BE2C (cell line): Measurements from ENCODE around the genes VGF and NAT16.

DNA sequence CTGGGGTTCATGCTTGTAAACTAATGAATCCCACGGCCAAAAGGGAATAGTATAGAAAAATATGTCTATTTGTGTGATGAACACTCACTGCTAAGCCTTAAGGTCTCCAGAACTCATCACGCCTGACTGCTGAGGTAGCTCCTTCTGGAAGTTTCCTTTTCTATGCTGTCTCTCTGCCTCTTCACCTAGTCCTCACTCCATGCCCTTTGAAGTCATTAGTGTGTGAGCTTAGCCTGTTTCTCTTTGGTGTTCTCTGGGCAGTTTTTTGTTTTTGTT, 1.3 kb downstream of the MUC3A start:
- RRBS, result no CpG with 5 or more reads among the region's 2 CpGs

- RRBS, result no CpG with 5 or more reads among the region's 5 CpGs
Measured at GRCh38 chr7:101094401-101094663, 9.1 kb downstream of the TRIM56 start.

DNA sequence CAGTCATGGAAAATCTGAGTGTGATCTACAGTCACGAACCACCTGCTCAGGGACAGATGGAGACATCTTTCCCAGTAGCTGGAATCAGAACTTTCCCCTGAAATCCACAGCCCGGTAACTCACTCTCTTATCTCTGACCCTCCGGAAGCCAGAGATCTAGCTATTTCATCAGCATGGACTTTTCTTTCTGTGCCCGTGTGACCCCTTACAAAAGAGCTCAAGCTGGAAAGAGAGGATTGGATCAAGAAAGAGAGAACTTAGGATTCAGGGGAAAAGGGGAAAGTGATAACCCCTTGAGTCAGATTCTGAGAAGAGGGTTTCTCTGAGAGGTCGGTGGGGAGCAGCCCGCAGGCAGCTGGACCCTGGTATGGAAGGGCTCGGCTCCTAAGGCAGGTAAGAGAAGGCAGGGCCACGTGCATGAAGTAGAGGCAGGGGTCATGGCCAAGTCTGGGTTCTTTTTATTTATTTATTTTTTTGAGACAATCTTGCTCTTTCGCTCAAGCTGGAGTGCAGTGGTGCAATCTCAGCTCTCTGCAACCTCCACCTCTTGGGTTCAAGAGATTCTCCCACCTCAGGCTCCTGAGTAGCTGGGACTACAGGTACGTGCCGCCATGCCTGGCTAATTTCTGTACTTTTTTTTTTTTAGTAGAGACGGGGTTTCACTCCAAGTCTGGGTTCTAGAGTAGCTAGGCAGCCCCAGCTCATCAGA, 4.3 kb upstream of the SERPINE1 start:
- RRBS, result no CpG with 5 or more reads among the region's 12 CpGs

GRCh38 chr7:101161896-101162461, 3.4 kb downstream of the VGF start:
- RRBS, result no CpG with 5 or more reads among the region's 15 CpGs

DNA sequence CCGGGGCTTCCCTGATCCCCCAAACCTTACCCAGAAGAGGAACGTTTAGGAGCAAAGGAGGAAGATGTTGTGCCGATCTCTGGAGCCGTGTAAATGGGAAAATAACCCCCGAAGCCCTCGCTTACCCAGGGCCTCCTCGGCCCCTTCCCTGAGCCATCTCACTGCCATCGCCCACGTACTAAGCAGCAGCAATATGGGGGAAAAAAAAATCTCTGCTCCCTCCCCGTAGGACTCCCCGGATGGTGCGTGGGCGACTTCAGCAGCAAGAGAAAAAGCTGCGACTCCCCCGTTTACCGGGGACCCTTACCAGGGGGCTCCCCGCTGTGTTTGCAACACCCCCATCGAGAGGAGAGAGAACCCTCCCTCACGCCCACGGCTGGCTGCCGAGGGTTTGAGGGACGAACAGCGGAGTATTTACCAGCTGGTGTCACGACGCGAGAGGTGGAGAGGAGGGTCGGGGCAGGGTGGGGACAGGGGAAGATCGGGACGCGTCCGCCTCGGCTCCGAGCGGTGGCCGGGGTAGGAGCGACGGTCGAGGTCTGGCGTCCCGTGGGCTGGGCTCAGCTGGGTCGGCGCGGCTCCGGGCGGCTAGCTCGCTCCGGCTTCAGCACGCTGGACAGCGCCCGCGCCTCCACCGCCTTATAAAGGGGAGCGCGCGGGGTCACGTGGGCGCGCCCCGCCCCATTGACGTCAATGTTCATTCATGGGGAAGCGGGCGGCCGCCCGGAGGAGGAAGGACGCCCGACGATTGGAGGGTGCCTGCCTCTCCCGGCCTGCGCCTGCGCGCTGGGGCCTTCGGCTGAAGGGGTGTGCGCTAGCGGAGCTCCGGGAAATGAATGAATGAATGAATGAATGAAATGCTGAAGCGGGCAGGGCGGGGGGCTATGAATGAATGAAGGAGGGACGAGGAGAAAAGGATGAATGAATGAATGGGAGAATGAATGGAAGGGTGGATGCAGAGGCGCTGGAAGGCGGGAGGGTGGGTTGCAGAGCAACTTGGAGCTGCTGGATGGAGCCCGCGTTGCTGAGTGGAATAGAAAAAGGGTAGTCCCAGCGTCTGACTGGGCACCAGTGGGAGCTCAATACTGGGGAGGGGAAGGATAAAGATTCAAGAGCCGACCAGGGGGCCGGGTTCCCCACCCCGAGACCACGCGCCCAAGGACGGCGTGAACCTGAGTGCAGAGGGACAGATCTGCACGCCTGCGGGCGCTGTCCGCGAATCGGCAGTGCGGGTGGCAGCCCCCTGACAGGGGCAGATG, at the start of gene VGF:
Gene VGF, minus strand, starts transcription at position 614 of the 1,259 bp plus-strand sequence.
- RRBS, result 1% methylated on average over 29 of the region's 97 CpGs

DNA sequence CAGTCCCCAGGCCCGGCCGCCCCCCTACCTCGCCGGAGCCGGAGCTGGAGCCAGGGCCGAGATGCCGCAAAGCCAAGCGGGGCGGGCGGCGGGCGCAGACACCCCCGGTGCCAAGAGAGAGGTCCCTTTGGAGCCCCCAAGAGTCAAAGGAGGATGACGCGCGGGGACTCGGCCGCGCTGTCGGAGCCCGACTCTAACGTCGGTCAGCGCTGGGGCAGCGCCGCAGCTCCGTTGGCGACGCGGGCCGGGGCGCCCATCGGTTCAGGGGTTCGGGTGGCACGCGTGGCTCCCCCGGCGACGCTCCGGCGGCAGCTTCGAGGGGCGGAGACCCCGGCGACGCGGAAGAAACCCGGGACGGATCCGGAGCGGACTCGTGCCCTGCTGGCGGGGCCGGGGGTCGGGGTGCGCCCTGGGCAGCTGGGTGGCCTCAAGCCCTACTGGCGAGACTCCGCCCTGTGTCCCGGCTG, at the start of gene NAT16:
Gene NAT16, minus strand, starts transcription at position 280 of the 467 bp plus-strand sequence.
- RRBS, result 9% methylated on average over 22 of the region's 59 CpGs

- RRBS, result no CpG with 5 or more reads among the region's 16 CpGs
Measured at GRCh38 chr7:101234672-101235507, 2.7 kb downstream of the CLDN15 start.

GRCh38 chr7:101238683-101239069, 1.1 kb upstream of the CLDN15 start:
- RRBS, result 3% methylated on average over 3 of the region's 13 CpGs

- RRBS, result no CpG with 5 or more reads among the region's 1 CpG
Measured at GRCh38 chr7:101739732-101740031, 77.7 kb upstream of the CUX1 start.

DNA sequence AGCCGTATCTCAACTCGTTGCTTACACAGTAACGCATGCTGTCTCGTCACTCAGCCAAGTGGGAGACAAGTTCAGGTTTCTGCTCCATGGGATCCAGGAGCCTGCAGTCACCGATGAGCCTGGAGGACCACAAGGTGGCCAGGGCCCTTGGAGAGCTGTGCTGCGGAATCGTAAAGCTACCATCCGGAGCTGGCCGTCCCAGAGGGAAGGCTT, 7.8 kb downstream of the CUX1 start:
- RRBS, result no CpG with 5 or more reads among the region's 9 CpGs

DNA sequence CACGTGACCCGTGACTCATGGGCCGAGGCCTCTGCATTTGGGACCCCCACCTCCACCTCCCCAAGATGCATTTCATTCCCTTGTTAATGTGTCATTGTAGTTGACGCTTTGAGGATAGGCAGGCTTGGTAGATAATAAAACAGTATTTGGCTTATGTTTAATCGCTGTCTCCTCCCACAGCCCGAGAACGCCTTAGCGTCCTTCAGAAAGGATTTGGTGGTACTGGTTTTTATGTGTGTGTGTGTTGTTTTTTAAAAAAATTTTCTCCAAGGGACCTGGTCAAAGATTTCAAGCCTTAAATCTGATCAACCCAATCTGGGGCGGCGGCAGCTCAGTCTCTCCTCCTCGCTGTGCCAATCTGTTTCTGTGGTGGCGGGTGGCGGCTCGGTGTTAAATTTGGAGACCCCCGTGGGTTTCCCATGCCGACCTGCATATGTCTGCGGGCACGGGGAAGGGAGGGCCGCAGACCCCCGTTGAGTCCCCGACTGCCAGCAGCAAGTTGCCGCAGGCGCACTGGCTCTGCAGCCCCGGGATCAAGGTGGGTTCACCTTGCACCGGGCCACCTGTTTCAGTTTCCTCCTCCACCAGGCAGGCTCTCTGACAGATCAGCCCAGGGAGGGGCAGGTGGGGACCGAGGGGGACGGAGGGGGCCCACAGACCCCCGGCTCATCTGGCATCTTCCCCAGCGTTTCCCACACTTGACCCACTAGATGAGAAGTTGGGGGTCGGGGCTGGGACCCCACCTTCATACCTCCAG, 95.7 kb downstream of the CUX1 start:
- RRBS, result 81% methylated on average over 4 of the region's 30 CpGs

DNA sequence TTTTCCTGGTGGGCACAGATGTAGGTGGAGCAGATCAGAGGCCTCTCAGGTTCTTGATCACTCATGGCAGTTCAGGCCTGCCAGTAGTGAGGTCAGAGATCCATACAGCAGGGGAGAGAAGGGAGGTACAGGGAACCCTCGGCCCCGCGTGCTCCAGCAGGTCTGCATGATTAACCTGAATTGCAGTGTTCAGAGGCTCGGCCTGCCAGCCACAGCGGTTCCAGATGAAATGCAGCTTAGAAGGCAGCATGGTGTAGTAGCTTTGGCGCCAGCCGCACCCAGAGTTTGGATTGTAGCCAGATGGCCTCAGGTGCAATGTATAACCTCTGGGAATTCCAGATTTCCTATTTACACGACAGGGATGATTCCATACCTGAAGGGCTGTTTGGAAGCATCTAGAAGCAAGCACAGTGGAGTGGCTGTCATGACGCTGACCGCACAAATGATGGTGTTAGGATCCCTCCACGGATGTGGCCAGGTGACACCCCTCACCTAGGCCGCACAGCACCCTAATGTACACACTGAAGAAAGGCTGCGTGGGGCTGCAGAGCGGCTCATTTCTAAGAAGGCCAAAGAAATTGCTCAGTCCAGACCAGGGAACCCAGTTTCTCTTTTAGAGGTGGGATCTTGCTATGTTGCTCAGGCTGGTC, 191.6 kb downstream of the CUX1 start:
- RRBS, result no CpG with 5 or more reads among the region's 14 CpGs

- RRBS, result 94% methylated on average over 6 of the region's 34 CpGs
Measured at GRCh38 chr7:102111025-102111978, 175.4 kb upstream of the SH2B2 start.

GRCh38 chr7:102146816-102147584, 139.7 kb upstream of the SH2B2 start:
- RRBS, result no CpG with 5 or more reads among the region's 14 CpGs

DNA sequence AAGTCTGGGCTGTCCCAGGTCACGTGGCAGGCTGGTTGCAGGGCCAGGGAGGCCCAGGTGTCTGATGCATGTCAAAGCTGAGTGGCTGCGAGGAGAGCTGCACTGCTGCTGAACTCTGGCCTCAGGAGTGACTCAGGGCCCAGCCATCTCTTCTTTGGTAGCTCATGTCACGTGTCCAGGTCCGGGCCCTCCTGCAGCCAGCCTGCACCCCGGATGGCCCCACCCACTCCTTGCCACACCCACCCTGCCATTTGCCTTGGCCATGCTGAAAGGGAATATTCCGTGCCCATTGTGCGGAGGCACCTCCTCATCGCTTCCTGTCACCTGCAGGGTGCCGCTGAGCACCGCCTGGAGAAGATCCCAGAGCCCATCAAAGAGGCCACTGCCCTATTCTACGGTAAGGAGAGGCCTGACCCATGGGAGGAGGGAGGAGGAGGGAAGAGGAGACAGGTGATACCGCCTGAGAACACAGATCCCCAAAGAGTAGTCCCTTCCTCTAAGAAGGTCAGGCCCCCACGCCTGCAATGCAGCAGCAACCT, 12.7 kb upstream of the SH2B2 start:
- RRBS, result no CpG with 5 or more reads among the region's 13 CpGs

DNA sequence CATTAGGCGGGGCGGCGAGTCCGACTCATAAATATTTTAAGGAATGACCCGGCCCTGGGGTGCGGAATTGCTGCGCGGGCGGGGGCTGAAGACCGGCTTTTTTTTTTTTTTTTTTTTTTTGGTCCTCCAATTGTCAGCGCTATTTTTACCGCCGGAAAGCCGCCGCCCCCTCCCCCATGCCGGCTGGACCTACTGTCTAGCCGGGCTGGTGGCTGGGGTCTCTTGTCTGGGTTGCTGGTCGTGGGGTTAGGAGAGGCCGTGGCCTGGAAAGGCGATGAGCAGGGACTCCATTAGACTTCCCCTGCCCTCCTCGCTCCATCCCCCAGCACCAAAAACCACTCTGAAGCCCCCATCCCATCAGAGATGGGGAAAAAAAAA, 6.4 kb downstream of the SH2B2 start:
- RRBS, result 4% methylated on average over 6 of the region's 21 CpGs

GRCh38 chr7:102300446-102301341, 14.0 kb downstream of the SH2B2 start:
- RRBS, result 94% methylated on average over 6 of the region's 109 CpGs

DNA sequence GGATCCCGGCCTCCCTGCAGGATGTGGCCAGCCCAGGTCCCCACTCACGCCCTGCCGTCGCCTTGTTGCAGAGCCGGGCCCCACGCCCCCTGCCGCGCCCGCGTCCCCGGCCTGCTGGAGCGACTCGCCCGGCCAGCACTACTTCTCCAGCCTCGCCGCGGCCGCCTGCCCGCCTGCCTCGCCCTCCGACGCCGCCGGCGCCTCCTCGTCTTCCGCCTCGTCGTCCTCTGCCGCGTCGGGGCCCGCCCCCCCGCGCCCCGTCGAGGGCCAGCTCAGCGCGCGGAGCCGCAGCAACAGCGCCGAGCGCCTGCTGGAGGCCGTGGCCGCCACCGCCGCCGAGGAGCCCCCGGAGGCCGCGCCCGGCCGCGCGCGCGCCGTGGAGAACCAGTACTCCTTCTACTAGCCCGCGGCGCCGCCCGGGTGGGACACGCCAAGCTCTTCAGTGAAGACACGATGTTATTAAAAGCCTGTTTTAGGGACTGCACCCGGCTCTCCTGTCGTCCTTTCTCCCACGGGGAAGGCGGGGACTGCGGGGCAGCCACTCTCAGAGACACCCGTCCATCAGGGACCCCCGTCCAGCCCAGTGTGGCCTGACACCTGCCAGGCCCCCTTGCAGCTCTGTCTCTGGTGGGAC, 34.7 kb downstream of the SH2B2 start:
- RRBS, result 95% methylated on average over 31 of the region's 73 CpGs

DNA sequence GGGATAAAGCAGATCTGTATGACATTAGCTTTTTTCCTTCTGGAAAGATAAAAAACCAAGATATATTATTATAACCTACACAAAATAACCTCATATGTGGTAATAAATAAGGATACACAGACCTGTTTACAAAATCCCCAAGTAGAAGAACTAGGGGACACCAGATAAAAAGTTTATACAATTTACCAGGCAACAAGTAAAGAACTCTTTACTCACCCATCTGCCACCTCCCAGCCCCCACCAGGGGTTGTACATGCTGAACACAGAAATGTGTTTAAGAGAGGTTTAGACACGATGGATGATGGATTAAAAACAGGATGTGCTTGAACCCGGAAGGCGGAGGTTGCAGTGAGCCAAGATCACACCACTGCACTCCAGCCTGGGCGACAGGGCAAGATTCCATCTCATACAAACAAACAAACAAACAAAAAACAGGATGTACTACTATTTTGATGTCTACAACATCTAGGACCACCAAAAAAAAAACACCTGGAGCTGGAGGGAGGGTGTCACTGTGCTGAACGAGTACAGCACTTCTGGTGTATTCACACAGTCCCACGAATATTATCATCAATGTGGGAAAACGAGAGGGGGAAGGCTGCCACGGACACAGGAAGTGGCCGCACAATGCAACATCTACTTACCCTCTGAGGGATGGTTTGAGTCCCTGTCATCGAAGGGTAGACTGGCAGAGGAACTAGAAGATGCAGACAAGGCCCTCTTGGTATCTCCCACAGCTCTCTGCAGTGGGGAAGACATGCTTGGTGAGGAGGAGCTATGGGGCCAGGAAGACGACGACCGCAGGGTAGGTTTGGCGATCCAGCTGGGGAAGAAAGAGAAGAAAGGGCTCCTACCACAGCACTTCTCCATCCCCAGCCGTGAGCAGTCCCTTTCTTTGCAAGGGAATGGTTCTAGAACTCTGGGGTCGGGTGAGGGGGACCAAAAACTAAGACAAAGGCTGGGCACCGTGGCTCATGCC, 13.9 kb upstream of the PRKRIP1 start:
- RRBS, result no CpG with 5 or more reads among the region's 17 CpGs

DNA sequence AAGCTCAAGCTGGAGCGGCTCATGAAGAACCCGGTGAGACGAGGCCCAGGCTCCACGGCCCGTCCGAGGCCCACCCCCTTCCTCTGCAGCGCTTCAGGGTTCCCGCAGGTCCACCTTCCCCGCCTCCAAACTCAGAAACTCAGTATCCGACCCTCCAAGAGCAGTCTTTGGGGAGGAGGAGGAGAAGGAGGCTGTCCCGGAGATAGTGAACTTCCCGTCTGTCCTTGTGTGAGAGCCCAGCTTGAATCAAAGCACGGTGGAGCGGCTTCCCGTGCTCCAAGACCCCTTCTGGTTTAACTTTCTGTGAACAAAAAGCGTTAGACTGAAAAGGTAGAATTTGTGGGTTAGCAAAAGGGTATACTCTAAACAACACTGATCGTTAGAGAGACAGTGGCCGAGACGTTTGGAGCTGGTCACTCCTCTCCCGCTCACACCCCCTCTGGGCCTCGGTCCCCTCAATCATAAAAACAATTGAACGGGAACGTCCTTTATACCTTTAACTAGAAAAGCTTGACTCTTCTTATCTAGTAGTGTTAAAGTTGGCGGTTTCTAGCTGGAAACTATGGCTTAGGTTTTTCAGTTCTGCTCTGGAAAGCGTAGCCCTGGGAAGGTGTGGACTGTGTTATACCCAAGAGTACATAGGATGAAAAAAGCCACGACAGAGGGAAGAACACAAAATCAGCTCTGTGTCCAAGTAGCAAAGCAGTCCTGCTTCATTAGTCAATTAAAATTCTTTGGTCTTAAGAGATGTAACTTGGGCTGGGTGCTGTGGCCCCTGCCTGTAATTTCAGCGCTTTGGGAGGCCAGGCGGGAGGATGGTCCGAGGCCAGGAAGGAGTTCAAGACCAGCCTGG, 568 bp downstream of the PRKRIP1 start:
- RRBS, result no CpG with 5 or more reads among the region's 29 CpGs